ENCODE measurements around a stretch of chrX.

DNA sequence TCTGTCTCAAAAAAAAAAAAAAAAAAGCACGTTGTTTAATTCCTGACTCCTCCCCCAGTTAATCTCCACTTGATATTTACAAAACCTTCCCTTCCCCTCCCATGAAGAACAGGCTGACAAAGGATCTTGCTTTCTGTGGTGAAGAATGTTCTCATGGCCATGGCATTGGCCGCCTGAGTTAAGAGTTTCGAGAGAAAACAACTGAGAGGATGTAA is 168.2 kb upstream of the BCOR start:
- PRO-cap, result no peak
- RRBS, result no CpG with 5 or more reads among the region's 3 CpGs

GRCh38 chrX:40636337-40637310 is 10.7 kb downstream of the CXorf38 start:
- PRO-cap, result no peak
- RRBS, result no CpG with 5 or more reads among the region's 6 CpGs

DNA sequence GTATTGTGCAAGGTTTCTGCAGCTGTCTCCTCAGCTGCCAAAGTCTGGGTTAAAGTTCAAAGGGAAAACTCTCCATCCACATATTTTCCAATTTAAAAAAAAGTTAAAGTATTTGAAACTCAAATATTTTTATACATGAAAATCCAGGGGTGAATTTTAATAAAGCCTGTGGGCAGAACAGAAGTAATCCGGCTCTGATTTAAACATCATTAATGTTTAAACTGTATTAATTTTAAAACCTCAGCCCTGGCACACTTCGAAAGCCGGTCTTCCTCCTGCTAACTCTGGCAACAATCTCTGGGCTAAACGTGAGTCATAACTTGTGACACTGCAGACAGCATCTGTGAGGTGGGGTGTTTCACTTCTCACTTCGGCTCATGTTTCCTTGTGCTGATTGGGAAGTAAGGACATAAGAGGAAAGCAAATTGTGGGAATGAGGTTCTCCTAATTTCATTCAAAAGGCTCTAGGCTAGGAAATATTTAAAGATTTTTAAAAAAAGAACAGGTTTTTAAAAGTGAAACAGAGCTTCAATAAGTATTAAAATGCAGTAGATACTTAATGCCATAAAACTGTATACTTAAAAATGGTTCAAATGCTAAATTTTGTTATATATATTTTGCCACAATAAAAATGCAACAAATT is 139.9 kb upstream of the USP9X start:
- PRO-cap, result no peak
- RRBS, result no CpG with 5 or more reads among the region's 5 CpGs

DNA sequence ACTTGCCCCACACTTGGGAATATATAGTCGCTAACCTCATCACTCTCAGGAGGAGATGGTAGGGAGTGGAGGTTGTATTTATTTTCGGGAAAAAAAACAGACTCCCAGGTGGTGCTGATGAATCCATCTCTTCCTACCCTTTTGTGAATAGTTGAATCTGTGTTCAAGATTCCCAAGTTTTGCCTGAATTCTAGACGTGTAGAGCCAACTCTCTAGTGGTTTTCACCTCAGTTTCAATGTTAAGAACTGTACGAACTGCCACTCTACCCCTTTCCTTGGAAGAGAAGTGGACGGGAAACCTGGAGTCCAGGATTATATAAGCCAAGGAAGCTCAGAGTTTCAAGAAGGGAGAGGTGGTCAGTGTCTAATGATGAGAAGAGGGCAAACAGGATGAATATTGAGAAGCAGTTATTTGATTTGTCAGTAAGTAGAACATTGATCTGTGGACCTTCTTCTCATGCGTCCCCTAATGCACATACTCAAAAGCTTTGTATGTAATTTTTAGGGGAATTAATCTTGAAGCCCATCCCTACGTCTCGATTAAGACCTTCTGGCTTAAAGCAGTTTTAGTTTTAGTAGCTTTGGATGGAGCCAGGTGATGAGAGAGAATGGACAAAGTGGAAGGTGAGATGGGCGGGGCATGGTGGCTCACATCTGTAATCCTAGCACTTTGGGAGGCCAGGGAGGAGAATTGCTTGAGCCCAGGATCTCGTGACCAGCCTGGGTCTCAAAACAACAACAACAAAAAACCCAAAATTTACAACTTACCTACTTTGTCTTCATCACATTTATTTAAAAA is 33.6 kb downstream of the USP9X start:
- PRO-cap, result no peak
- RRBS, result no CpG with 5 or more reads among the region's 10 CpGs

DNA sequence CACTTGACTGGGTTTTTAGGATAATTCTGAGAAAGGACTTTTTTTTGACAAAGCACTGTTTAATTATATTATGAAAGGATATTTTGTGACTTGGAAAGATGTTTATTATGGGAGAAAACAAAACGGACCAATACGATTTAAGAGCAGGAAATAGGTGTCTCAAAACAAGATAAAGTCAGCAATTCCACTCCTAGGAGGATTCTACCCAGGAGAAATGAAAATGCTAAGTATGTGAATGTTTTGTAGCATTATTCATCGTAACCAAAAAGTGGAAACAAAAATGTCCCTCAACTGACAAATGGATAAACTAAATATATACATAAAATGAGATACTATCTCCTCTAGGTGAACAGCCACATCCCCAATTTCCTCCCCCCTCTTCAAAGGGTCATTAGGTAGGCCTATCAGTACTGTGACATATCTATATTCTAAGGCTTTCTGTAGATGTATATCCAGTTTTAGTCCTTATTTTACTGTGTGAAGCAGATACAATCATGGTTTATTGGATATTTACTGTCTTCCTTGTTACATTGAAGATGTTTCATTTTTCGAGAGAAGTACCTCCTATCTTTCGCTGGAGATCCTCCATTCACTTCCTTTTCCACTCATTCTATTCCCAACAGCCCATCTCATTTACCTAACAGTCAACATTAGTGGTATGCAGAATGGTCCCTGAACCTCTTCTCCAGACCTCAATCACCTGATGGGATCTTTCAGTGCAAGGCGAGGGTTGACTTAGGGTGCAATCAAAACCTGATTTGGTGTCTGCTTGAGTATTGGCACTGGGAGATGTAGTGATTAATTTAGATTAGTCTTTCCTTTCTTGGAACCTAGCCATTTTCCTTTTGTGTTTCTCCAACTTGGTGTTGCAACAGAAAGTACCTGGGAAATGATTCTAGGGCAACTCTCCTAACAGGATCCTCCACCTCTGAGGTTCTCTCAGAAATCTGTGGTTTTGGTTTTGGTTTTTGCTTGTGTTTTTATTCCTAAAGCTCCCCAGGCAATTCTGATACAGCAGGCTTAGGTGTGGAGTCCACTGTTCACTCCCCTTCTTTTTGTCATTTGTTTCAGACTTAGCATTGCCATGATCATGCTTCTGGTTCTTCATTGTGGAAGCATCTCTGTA is 18.2 kb downstream of the DDX3X start:
- PRO-cap, result no peak
- RRBS, result no CpG with 5 or more reads among the region's 6 CpGs

GRCh38 chrX:41360875-41361525 is 27.0 kb downstream of the DDX3X start:
- PRO-cap, result no peak
- RRBS, result no CpG with 5 or more reads among the region's 11 CpGs

DNA sequence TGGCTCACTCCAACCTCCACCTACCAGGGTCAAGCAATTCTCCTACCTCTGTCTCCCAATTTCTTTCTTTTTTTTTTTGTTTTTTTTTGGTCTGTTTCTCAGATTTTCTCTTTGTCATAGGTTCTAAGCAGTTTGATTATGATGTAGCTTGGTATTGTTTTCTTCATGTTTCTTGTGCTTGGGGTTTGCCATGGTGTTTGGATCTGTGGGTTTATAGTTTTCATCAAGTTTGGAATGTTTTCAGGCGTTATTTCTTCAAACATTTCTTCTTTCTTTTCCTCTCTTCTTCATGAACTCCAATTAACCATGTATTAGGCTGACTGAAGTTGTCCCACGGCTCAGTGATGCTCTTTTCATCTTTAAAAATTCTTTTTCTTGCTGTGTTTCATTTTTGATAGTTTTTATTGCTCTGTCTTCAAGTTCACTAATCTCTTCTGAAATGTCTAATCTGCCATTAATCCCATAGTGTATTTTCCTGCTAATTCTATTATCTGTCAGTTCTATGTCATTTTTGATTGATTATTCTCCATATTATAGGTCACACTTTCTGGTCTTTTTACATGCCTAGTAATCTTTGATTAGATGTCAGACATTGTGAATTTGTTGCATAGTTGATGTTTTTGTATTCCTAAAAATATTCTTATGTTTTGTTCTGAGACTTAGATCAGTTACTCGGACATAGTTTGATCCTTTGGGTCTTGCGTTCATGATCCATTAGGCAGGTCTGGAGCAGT is 115.5 kb upstream of the GPR34 start:
- PRO-cap, result no peak
- RRBS, result no CpG with 5 or more reads among the region's 4 CpGs

GRCh38 chrX:41760941-41761660 is 37.1 kb downstream of the GPR82 start:
- PRO-cap, result no peak
- RRBS, result no CpG with 5 or more reads among the region's 4 CpGs

DNA sequence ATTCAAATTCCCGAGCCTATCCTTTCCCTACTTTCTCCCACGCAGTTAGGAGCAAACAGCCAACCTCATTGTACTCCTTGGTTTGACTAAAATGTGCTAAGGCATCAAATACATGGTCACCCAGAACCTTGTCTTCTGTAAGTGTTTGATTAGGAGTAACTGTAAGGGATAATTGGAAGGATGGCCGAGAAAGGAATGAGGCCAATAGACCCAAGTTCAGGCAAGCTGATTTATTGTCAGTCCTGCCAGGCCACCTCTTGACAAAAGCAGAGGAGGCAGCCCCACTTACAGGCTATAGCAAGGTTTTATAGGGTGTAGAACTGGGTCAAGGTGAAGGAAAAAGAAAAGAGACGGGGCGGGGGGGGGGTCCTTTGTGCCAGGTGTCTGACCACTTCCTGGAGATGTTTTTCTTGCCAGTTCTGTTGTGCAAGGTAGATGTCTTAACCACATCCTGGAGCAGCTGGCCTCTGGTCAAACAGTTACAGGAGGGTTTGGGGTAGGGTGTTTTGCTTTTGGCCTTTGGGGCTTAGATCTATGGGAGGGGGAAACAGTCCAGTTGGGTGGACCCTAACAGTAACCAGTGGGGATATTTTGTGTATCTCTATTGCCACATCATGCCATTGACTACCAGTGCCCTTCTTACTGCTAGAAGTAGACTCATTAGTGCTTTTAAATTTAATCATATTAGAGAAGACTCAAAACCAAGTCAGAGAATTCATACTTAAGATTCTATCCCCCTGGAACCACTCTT is 165.6 kb upstream of the PPP1R2C start:
- PRO-cap, result no peak
- RRBS, result no CpG with 5 or more reads among the region's 5 CpGs

DNA sequence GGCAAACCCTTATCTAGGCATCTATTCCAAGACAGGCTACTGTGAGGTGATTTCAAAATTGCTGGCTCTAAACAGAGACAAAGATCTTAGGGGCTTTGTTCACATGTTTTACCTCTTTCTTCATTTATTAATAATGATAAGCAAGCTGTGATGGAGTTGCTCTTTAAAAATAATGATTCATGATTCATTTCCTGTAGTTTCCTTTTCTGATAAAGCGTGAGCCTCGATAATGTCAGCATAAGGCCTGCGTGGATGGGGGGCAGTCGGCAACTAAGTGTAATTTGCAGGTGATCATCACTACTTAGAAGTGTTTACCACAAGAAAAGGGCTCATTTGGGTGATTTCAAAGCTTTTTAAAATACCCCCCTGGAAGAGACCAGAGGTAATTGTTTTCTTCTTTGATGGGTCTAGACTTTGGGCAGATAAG is 170.7 kb upstream of the PPP1R2C start:
- PRO-cap, result no peak
- RRBS, result no CpG with 5 or more reads among the region's 4 CpGs

- PRO-cap, result no peak
- RRBS, result no CpG with 5 or more reads among the region's 3 CpGs
Measured at GRCh38 chrX:44927195-44927955, 54.4 kb downstream of the KDM6A start.

DNA sequence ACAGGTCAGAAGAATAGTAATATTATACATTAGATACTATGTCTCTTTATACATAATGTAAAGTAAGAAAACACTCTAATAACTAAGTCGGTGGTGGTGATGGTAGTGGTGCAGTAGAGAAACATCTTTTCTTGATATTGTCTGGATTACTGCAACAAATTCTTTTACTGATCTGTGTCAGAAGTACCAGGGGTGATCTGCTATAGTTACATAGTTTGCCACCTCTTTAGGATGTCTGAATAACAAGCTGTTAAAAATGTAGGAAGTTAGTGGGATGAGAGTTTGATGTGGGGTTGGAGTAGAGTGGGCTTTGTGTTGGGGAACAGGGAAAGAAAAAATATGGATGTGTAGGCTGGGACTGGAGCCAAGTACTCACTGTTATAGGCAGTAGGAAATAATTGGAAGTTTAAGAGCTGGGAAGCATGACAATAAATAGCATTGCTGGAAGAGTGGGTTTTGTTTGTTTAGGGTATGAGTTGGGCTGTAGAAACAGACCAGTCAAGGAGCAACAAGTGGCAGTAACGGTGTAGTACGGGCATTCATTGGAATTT is 81.4 kb downstream of the KDM6A start:
- PRO-cap, result no peak
- RRBS, result no CpG with 5 or more reads among the region's 3 CpGs

- PRO-cap, result no peak
- RRBS, result no CpG with 5 or more reads among the region's 11 CpGs
Measured at GRCh38 chrX:45788737-45789512, 588.2 kb upstream of the DIPK2B start.

DNA sequence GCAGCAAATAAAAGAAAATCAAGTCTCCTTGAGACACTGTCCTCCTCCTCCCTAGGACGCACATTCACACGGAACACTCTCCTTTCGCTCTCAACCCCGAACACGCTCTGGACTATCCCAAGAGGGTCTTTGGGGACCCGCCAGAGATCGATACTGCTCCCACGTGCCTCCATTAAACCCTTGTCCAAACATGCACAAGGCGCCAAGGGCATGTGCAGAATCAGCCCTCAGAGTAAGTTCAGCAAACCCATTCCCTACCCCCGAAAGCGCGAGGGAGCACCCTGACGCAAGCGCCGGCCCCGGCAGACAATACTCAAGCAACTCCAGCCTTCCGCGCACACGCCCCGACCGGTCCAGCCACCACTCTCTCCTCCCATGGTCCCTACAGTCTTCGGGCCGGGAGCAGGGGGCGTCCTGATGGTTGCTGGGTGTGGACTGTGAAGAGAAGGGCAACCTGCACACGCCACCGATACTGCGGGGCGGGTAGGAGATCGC is 596.5 kb upstream of the KRBOX4 start:
- PRO-cap, result bidirectional peak, plus-strand start at position 336 of the sequence, minus-strand start at position 311 of the sequence
- RRBS, result 3% methylated on average over 11 of the region's 29 CpGs

DNA sequence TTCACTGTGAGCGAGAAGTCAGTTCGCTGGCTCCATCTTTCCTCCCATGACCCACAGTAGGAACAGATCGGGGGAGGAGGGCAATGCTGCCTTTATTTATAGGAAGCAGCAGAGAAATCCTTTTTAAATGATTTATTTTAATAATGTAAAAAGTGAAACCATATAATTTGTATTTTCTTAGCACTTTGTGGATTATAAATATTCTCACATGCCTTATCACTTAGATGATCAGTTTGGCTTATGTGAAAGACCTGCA is 129.6 kb upstream of the KRBOX4 start:
- PRO-cap, result no peak
- RRBS, result no CpG with 5 or more reads among the region's 3 CpGs

DNA sequence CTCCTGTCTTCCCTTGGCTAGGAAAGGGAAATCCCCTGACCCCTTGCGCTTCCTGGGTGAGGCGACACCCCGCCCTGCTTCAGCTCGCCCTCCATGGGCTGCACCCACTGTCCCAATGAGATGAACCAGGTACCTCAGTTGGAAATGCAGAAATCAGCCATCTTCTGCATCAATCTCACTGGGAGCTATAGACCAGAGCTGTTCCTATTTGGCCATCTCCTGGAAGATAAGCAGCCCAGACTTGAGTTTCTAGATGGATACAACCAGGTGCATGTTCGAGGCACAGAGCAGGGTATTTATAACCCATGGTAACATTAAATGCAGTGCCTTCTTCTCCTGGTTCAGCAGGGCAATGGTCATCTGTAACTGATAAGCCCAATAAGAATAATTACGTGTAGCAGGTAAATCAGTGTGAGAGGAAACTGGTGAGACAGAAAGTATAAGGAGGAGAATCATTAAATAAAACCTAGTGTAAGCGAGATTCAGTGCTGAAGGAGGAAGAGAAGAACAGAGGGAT is 39.3 kb downstream of the KRBOX4 start:
- PRO-cap, result no peak
- RRBS, result no CpG with 5 or more reads among the region's 7 CpGs

GRCh38 chrX:46633440-46633683 is 59.8 kb downstream of the CHST7 start:
- PRO-cap, result no peak
- RRBS, result no CpG with 5 or more reads among the region's 2 CpGs

- PRO-cap, result no peak
- RRBS, result no CpG with 5 or more reads among the region's 1 CpG
Measured at GRCh38 chrX:46775303-46775634, 16.4 kb upstream of the SLC9A7 start.

DNA sequence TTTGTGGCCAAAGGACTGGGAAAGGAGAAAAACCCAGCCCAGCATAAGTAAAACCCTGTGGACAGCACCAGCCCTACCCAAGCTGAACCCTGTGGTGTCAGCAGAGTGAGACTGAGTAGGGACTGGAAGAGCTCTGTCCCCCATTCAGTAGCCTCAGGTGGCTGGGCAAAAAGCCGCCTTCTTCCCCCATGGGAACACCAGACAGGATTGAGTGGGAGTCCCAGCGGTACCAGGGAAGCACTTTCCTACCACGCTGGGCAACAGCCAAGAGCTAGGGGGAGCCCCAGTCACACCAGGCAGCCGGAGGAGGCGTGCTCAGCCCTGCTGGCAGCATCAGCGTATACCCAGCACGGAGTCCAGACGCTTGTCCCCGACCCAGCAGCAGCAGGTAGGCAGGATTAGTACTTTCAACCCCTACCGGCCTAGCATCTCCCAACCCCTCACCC is 8.6 kb upstream of the JADE3 start:
- PRO-cap, result no peak
- RRBS, result 9% methylated on average over 3 of the region's 10 CpGs

- PRO-cap, result bidirectional peak, plus-strand start at chrX:46913240, minus-strand start at chrX:46913046
- RRBS, result 1% methylated on average over 26 of the region's 57 CpGs
Measured at GRCh38 chrX:46912988-46913544, 845 bp downstream of the JADE3 start.